ENCODE measurements around a stretch of chr22.

DNA sequence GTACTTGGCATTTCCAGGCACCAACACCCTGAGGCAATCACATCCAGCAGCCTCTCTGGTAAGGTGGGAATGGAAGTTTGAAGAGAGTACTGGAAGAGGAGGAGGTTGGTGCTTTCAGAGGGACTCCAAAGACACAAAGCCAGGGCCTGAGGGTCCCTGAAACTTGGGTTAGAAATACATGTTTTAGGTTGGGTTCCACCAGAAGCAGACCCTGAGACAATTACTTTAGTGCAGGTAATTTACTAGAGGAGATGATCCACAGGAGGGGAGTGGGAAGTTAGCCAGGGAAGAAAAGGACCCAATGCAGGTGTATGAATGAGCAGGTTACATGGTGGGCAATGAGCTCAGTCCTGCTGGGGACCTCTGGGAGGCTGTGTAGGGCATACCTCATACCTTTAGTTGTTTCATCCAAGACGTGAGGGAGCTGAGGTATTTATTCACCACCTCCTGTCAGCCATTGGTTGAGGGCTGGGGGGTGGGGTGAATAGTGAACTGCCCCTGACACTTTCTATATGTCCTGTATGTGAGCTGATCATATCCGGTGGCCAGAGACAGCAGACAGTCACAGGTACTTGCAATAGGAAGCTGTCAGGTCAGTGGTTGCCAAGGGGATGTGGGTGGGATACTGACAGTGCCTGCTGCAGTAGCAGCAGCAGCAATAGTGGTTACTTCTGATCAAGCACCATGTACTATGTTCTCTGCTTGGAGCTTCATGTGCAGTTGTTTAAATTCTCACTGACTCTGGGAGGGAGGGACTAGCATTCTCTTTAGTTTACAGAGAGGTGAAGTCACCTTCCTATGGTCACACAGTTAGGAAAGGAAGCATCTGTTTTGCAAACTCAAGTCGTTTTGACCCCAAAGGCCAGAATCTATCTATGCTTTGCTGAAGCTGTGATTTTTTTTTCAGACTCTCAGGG lies 89.4 kb downstream of the CRYBA4 start:
- PRO-cap, result no peak
CAGE:
- cytosol, long polyA plus RNA, result no peak
- long polyA plus RNA, result no peak
- nucleus, long polyA plus RNA, result no peak

- PRO-cap, result no peak
CAGE:
- cytosol, long polyA plus RNA, result no peak
- long polyA plus RNA, result no peak
- nucleus, long polyA plus RNA, result no peak
Measured at GRCh38 chr22:26860128-26860758, 238.5 kb downstream of the CRYBA4 start.

DNA sequence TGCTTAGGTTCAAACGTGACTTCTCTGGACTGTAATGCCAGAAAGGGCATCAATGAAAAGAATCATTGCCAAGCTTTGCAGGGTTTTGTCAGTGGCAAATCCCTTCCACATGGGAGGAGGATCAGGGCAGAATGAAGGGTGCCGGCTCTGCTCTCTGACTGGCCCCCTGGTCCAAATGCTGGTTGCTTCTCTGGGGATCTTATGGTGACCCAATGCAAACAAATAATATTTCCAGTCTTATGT lies 454.4 kb downstream of the CRYBA4 start:
- PRO-cap, result no peak
CAGE:
- cytosol, long polyA plus RNA, result no peak
- long polyA plus RNA, result no peak
- nucleus, long polyA plus RNA, result no peak

DNA sequence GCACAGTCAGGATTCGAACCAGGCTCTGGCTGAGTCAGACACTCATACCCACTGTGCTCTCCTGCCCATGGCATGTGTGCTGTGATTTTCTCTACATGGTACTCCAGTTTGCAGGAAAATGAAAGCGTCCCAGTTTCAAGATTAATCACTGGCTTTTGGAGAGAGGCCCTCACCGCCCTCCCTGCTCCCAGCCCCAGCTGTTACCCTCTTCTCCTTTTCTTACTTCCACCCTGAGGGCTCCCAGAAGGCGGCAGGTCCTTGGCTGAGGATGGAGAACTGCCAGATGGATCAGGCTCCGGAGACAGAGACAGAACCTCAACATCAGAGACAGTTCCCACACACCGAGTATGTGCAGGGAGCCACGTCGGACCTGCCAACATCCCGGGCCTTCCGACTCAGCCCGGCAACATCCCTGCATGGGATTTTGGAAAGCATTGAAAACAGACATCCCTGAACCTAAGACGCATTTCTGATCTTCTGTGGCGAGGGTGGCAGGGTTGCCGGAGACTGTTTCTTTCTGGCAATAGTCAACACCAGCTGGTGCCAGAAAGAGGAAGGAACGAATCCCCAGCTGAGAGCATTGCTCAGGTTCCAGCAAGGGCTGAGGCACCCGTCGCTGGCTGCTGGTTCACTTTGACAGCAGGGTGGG lies 502.6 kb downstream of the CRYBA4 start:
- PRO-cap, result no peak
CAGE:
- cytosol, long polyA plus RNA, result no peak
- long polyA plus RNA, result no peak
- nucleus, long polyA plus RNA, result no peak

GRCh38 chr22:27224397-27225081 lies 577.0 kb downstream of the MN1 start:
- PRO-cap, result no peak
CAGE:
- cytosol, long polyA plus RNA, result no peak
- long polyA plus RNA, result no peak
- nucleus, long polyA plus RNA, result no peak

DNA sequence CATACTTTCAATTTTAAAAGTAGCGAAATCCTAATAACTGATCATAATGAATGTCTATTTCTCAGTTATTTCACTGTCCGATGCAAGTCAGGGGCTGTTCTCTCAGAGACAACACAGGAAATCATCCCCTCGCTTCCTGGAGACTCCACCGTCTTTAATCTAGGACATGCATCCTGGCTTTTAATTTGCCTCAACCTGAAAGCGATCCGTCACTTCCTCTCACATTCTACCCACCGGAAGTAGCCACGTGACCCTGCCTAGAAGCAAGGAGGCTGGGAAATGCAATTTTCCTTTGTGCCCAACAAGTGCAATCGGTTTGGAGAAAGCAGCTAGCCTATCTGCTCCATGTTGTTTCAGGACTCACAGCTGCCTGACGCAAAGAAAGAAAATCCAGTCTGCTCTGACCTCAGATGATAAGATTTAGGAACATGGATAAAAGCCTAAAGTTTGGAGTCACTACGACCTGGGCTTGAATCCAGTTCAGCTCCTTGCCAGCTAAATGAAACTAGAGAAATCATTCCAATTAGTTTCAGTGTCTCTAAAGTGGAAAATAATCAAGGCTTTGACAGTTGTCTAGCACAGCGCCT lies 553.9 kb downstream of the MN1 start:
- PRO-cap, result no peak
CAGE:
- cytosol, long polyA plus RNA, result no peak
- long polyA plus RNA, result no peak
- nucleus, long polyA plus RNA, result no peak

DNA sequence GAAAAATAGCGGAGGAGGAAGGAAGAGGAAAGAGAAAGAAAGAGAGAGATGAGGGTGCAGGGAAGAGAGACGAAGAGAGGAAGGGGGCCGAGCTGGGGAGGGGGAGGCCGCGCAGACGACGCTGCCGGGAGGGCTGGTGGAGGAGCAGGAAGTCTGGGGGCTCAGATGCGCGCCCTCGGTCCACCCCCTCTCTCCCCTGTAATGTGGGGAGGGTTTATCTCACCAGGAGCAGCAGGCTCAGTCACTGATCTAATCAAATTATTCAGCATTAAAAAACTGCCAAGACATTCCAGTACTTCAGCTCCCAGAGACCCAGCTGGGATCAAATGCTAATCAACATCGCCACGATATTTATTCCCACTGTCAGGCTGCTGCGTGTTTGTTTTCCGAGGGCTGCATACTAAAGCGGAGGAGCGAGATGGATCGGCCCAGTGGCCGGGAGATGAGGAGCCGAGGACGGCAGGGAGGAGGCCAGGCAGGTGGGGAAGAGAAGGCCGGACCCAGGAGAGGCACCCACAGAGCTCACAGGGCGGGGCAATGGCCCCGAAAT lies 502.4 kb downstream of the MN1 start:
- PRO-cap, result no peak
CAGE:
- cytosol, long polyA plus RNA, result no peak
- long polyA plus RNA, result no peak
- nucleus, long polyA plus RNA, result no peak

DNA sequence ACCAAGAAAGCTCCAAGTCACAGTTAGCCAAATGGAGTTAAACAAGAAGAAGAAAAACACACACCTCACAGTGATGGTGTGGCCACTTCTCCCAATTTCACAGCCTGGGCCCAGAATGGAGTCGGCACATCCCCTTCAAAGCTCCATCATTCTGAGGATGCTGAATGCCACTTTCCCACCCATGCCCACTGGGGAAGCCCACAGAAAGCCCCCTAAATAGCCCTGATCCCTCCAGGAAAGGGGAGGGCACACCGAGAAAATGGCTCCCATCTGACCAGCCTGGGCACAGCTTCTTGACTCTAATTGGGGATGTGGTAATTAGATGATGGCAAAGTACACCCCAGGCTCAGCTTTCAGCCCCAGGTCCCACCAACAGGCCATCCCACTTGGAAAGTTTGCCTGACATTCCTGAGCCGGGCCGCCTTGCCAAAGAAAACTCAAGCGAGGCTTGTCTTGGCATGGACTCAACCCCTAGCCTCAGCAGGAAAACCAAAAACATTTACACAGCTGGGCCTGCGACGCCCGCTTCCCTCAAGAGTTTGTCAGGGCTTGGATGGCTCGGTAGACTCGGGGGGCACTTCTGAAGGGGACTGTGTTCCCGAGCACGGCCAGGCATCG lies 381.0 kb downstream of the MN1 start:
- PRO-cap, result no peak
CAGE:
- cytosol, long polyA plus RNA, result no peak
- long polyA plus RNA, result no peak
- nucleus, long polyA plus RNA, result no peak

GRCh38 chr22:27669144-27670062 lies 132.2 kb downstream of the MN1 start:
- PRO-cap, result no peak
CAGE:
- cytosol, long polyA plus RNA, result no peak
- long polyA plus RNA, result no peak
- nucleus, long polyA plus RNA, result no peak

- PRO-cap, result no peak
CAGE:
- cytosol, long polyA plus RNA, result no peak
- long polyA plus RNA, result no peak
- nucleus, long polyA plus RNA, result no peak
Measured at GRCh38 chr22:27670063-27671367, 131.0 kb downstream of the MN1 start.

DNA sequence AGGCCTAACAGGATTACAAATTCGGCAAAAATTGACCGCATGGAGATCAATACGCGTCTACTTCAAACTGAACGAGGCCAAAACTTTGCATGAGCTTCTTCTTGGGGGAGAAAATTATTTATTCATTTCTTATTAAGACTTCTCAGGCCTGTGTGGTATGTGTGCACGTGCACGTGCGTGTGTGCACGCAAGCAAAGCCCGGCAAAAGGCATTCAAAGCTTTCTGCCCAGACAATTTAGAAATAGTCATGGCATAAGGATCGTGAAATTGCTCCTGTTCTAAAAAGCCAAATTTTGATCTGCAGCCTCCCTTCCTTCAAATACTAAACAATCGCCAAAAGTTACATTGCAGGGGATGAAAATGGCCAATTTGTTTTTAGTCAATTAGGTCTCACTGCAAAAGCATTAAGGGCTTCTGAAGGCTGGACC lies 14.6 kb downstream of the MN1 start:
- PRO-cap, result no peak
CAGE:
- cytosol, long polyA plus RNA, result no peak
- long polyA plus RNA, result no peak
- nucleus, long polyA plus RNA, result no peak

DNA sequence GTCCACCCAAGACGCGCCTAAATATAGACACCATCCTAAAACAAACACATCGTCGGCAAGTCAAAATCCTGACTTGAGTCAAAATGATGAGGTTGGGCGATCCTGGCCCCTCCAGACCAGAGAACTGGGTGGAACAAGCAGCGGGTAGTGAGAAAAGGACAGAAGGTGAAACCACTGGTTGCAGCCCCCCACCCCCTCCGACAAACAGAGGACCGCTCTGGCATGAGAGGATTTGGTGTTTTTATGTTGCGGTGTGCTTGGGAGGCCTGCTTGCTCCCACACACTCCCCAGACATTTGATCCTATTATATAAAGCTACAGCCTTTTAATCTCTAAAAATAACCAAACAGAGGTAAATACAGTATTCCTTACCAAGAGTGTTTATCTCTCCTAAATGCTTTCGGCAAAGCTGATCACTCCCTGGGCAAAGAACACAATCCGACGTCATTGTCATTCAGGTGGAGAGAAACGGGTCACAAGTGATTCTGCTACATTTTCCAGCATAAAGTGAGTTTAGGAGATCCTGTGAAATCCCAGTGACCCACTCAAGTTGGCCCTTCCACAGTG lies 10.1 kb downstream of the MN1 start:
- PRO-cap, result no peak
CAGE:
- cytosol, long polyA plus RNA, result no peak
- long polyA plus RNA, result no peak
- nucleus, long polyA plus RNA, result no peak

DNA sequence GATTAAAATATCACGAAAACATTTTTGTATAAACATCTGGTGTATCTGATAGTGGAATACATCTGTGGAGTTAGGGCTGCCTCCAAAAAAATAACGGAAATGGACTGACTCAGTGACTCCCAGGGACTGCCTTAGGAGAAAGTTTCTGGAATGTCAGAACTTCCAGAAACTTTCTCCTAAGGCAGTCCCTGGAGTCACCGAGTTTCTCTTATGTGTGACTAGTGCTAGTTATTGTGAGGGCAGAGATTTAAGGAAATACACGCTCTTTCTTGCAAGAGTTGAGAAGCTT lies 1.3 kb upstream of the PITPNB start:
- PRO-cap, result no peak
CAGE:
- cytosol, long polyA plus RNA, result no peak
- long polyA plus RNA, result no peak
- nucleus, long polyA plus RNA, result no peak

DNA sequence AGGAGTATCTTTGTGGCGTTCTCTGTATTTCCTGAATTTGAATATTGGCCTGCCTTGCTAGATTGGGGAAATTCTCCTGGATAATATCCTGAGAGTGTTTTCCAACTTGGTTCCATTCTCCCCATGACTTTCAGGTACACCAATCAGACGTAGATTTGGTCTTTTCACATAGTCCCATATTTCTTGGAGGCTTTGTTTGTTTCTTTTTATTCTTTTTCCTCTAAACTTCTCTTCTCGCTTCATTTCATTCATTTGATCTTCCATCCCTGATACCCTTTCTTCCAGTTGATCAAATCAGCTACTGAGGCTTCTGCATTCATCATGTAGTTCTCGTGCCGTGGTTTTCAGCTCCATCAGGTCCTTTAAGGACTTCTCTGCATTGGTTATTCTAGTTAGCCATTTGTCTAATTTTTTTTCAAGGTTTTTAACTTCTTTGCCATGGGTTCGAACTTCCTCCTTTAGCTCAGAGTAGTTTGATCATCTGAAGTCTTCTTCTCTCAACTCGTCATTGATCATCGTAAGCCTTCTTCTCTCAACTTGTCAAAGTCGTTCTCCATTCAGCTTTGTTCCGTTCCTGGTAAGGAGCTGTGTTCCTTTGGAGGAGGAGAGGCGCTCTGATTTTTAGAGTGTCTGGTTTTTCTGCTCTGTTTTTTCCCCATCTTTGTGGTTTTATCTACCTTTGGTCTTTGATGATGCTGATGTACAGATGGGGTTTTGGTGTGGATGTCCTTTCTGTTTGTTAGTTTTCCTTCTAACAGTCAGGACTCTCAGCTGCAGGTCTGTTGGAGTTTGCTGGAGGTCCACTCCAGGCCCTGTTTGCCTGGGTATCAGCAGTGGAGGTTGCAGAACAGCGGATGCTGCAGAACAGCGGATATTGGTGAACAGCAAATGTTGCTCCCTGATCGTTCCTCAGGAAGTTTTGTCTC lies 341.0 kb downstream of the TTC28 start:
- PRO-cap, result no peak
CAGE:
- cytosol, long polyA plus RNA, result no peak
- long polyA plus RNA, result no peak
- nucleus, long polyA plus RNA, result no peak

DNA sequence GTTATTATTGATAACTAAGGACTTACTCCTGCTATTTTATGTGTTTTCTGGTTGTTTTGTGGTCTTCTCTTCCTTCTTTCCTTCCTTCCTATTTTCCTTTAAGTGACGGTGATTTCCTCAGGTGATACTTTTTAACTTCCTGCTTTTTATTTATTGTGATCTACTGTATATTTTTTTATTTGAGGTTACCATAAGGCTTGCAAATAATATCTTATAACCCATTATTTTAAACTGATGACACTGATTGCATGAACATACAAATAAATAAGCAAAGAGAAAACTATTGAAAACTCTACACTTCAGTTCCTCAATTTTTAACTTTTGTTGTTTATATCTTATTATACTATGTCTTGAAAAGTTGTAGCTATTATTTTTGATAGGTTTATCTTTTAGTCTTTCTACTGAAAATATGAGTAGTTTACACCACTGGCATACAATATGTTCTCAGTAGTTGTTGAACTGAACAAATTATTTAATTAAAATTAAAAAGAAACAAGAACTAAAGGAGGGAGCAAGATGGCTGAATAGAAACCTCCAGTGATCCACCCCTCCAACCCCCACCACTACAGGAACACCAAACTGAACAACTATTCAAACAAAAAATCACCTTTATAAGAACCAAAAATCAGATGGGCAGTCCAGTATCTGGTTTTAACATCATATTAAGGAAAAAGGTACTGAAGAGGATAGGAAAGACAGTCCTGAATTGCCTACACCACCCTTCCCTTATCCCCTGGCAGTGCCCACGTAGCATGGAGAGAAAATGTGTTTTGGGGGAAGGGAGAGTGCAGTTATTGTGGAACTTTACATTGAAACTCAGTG lies 101.5 kb downstream of the TTC28 start:
- PRO-cap, result no peak
CAGE:
- cytosol, long polyA plus RNA, result no peak
- long polyA plus RNA, result no peak
- nucleus, long polyA plus RNA, result no peak

DNA sequence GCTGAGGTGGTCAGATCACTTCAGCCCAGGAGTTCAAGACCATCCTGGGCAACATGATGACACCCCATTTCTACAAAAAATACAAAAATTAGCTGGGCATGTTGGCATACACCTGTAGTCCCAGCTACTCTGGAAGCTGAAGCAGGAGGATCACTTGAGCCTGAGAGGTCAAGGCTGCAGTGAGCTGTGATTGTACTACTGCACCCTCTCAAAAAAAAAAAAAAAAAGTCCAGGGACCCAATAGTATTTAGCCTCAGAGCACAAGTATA lies 2.9 kb downstream of the HSCB start:
- PRO-cap, result no peak
CAGE:
- cytosol, long polyA plus RNA, result no peak
- long polyA plus RNA, result no peak
- nucleus, long polyA plus RNA, result no peak

- PRO-cap, result no peak
CAGE:
- cytosol, long polyA plus RNA, result no peak
- long polyA plus RNA, result no peak
- nucleus, long polyA plus RNA, result no peak
Measured at GRCh38 chr22:28772259-28772498, 316 bp upstream of the CCDC117 start.

GRCh38 chr22:28799741-28800633 lies 27.5 kb downstream of the CCDC117 start:
- PRO-cap, result bidirectional peak, plus-strand start at chr22:28800180, minus-strand start at chr22:28800056; bidirectional peak, plus-strand start at chr22:28800734, minus-strand start at chr22:28800537
CAGE:
- cytosol, long polyA plus RNA, result no peak
- long polyA plus RNA, result start-site peak on the minus strand at chr22:28800510-28800549, 403 and 207 reads in 2 replicates
- nucleus, long polyA plus RNA, result no peak

DNA sequence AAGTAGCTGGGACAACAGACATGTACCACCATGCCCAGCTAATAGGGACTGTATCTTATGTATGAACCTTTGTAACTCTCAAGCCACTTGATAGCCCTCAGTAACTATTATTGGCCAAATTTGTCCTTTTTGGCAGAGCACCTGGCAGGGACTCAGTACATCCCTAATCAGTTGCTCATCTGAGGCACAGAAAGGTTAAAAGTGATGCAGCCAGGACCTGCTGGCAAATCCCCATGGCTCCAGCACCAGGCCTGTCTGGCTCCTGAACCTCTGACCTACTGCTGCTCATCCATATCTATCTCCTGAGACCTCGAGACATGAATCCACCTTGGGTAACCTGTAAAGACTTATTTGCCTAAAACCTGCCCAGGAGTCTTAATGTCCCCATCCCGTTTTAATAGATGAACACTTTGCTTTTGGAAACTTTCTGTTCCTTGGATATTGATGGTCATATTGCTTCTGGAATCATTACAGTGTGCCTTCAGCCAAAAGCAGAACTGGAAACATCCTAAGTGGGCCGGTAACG lies 49.1 kb downstream of the CCDC117 start:
- PRO-cap, result no peak
CAGE:
- cytosol, long polyA plus RNA, result no peak
- long polyA plus RNA, result no peak
- nucleus, long polyA plus RNA, result no peak

- PRO-cap, result no peak
CAGE:
- cytosol, long polyA plus RNA, result no peak
- long polyA plus RNA, result no peak
- nucleus, long polyA plus RNA, result no peak
Measured at GRCh38 chr22:28892111-28892545, 8.8 kb downstream of the ZNRF3 start.

All from A549 (cell line).